T-cell (primary cell): Measurements from ENCODE around the gene MGLL.

GRCh38 chr3:125632997-125633604, 37.8 kb upstream of the OSBPL11 start:
- PRO-cap, 7 experiments, result no peak in any of the 7 experiments

GRCh38 chr3:126081521-126081865, 2.4 kb downstream of the SLC41A3 start:
- PRO-cap, 7 experiments, result no peak in any of the 7 experiments

GRCh38 chr3:126129989-126130400, 46.1 kb upstream of the SLC41A3 start:
- PRO-cap, 7 experiments, result no peak in any of the 7 experiments

DNA sequence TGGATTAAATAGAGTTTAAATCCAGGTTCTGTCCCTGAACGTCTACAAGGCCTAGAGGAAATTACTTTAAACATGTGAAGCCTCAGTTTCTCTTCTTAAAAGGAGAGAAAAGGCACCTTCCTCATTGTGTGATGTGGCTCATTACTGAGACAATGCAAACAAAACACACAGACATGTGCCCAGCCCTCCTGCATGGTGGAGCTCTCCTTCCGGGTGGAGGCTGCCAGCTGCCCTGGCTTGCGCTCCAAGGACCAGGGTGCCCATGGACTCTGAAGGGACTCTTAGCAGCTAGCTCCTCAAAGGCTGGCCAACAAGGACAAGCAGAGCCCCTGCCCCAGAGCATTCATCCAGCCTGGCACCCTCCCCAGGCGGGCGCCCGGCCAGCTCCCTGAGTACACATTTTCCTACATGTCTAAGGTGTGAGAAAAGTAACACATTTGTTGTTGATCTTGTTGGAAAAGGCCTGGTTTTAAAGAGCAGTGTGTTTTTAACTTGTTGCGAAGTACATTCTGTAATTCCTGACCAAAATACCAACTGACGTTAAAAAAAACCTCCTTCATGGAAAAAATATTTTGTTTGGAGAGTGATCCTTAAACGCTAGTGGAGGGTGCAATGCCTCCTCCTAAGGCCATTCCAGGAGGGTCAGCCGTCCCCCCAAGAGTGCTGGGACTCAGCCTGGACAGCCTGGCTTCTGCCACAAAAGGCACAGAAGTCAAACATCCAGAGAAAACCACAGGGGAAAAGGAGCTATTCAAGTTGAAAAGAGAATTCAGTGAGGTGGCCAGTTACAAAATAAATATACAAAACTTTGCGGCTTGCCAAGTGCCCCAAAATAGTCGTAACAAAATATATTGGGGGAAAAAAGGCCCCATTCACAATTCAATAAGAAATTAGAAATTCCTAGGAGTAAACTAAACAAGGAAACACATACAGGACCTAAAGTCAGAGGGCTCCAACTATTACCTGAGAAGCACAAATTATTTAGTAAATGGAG, 86.9 kb downstream of the KLF15 start:
- PRO-cap, 7 experiments, result no peak in any of the 7 experiments

GRCh38 chr3:126287124-126288371, 69.7 kb downstream of the KLF15 start:
- PRO-cap, 7 experiments, result no peak in any of the 7 experiments

DNA sequence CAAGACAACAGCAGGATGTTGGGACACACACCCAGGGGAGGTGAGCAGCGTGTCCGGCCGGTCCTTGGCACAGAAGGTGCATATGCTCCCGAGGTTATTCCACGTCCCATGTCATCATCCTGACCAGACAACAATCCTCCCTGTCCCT, 16.1 kb downstream of the KLF15 start:
- PRO-cap, 7 experiments, result no peak in any of the 7 experiments

- PRO-cap, 7 experiments, result no peak in any of the 7 experiments
Observed at GRCh38 chr3:126462166-126462569, 13.5 kb downstream of the ZXDC start.

GRCh38 chr3:126476127-126476884, 615 bp upstream of the ZXDC start:
- PRO-cap, 7 experiments, result peak in 3 of 7 experiments; most common plus-strand start chr3:126476276 (in 1); most common minus-strand start chr3:126476690 (in 2)

- PRO-cap, 7 experiments, result no peak in any of the 7 experiments
Observed at GRCh38 chr3:126540976-126541237, 17.0 kb downstream of the CHST13 start.

DNA sequence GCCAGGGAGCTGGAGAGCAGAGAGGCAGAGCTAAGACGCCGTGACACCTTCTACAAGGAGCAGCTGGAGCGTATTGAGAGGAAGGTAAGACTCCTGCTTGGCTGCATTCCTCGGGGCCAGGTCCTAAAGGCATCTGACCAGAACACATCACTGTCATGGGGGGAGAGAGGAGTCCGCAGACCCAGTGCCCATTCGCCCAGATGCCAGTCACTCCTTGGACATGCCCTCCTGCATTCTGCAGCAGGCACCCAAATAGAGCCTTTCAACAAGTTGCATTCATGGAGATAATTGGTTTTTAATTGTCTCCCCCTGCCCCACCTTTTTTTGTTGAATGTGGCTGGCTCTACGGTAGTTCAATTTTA, 130.3 kb upstream of the PLXNA1 start:
- PRO-cap, 7 experiments, result no peak in any of the 7 experiments

GRCh38 chr3:127044934-127045546, 62.1 kb downstream of the PLXNA1 start:
- PRO-cap, 7 experiments, result no peak in any of the 7 experiments

DNA sequence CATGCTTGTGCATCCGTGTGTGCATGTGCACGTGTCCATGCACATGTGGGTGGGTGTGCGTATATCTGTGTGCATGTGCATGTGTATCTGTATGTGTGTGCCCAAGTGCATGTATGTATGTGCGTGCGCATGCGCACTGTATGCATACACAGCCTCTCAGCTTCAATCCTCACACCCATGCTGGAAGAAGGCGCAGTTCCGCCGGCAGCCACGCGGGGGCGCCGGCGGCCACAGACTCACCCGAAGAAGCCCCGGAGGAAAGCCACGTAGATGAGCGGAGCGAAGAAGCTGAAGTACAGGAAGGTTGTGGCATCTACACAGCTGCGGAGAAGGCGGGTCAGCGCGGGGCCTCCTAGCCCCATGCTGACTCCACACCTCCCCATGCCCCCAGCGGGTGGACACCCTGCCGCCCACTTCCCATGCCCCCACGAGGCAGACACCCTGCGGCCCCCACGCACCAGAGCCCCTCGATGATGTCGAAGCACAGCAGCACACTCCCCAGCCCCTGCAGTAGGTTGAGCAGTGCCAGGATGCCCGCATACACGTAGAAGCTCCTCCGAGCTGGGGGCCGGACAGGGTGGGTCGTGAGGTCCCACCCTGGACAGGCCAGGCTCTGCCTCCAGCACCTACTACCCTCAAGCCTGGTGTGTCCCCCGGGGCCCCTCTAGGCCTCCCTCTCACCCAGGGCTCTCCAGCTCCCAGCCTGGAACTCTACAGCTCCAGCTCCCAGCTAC, 15.4 kb downstream of the TPRA1 start:
- PRO-cap, 7 experiments, result no peak in any of the 7 experiments

DNA sequence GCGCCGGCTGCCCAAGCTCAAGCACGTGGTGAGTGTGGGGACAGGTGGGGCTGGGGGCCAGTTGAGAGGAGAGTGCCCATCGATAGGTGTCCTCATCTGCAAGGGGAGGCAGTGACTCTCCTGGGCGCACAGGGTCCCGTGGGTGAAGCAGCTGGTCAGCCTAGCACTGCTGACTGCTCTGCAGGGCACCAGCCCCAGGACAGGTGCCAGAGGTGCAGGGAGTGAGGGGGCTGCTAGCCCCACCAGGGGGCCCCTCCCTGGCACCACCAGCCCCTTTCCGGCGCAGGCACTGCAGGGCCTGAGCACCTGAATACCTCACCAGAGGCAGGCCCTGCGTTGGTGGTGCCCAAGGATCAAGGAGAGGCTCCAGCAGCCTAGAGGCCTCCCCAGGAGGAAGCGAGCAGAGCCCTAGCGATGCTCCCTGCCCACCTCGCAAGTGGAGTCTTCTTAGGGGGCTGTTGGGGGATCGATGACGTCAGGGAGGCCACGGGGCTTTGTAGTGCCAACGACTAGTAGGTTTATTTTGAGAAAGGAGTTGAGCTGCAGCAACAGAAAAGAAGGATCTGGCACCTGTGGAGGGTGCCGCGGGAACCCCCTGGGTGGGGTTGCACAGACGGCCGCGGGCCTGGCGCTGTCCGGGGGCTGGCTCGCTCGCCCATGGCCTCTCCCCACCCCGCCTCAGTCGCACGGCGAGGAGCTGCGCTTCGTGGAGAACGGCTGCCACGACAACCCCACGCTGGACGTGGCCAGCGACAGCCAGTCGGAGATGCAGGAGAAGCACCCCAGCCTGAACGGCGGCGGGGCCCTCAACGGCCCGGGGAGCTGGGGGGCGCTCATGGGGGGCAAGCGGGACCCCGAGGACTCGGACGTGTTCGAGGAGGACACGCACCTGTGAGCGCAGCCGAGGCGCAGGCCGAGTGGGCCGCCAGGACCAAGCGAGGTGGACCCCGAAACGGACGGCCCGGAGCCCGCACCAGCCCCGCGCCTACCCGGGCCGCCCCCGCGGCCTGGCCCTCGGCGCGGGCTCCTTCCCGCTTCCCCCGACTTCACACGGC, 839 bp upstream of the ABTB1 start:
- PRO-cap, 7 experiments, result peak in 7 of 7 experiments; most common plus-strand start position 321 of the sequence (in 7); most common minus-strand start position 279 of the sequence (in 1)

DNA sequence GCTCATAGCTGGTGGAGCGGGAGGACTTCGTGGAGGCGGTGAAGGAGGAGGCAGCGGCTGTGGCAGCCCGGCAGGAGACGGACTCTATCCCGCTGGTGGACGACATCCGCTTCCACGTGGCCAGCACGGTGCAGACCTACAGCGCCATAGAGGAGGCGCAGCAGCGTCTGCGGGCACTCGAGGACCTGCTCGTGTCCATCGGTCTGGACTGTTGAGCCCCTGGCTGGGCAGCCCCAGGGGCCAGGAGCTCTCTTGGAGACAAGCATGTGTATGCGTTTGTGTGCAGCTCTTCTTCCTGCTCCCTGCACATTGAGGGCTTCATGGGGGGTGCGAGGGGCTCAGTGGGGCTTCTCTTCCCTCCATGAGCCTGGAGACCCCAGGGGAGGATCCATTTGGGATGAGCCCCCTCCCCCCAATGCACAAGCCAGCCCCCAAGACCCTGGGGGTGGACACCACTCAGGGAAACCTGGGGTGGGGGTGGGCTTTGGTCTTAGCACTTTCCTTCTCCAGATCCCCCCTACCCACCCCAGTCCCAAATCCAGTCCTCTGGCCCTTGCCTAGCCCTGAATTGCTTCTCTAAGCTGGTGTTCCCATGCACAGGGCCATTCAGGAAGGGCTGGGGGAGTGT, 7.6 kb downstream of the ABTB1 start:
- PRO-cap, 7 experiments, result no peak in any of the 7 experiments

DNA sequence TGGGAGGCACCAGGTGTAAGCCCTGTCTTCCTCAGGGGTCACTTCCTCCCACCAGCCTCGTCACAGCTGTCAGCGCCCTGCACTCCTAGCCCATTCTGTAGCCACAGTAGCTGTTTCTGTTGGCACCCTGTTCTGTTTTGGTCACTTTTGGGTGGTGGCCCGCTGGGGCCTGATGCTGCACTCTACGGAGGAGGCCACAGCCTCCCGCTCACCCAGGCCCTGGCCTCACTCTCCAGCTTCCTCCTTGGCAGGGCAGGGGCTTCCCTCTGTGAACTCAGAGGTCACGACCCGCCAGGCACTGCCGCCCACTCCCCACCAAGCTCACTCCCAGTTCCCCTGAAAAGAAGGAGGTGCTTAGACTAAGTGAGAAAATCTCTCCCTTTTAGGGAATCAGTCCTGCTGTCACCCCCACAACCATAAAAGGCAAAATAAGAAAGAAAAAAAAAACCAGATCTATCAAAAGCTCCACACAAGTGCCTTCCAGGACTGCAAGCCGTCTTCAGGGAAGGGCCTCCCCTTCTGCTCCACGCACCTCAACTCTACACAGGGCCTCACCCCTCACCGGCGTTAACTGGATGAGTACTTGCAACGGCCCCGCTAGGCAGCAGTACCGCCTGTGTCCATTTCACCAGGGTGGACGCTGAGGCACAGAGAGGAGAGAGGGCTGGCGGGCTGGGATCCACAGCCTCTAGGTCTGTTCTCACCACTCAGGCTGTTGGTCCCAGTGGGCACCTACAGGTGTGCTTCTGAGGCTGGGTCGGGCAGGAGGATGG, 68.2 kb downstream of the MGLL start:
- PRO-cap, 7 experiments, result no peak in any of the 7 experiments

GRCh38 chr3:127757890-127758506, 64.3 kb downstream of the MGLL start:
- PRO-cap, 7 experiments, result no peak in any of the 7 experiments

- PRO-cap, 7 experiments, result no peak in any of the 7 experiments
Observed at GRCh38 chr3:127791044-127791455, 31.3 kb downstream of the MGLL start.

GRCh38 chr3:127822094-127823294, at the start of gene MGLL:
TSS of gene MGLL (minus strand) at chr3:127822515.
- PRO-cap, 7 experiments, result no peak in any of the 7 experiments

DNA sequence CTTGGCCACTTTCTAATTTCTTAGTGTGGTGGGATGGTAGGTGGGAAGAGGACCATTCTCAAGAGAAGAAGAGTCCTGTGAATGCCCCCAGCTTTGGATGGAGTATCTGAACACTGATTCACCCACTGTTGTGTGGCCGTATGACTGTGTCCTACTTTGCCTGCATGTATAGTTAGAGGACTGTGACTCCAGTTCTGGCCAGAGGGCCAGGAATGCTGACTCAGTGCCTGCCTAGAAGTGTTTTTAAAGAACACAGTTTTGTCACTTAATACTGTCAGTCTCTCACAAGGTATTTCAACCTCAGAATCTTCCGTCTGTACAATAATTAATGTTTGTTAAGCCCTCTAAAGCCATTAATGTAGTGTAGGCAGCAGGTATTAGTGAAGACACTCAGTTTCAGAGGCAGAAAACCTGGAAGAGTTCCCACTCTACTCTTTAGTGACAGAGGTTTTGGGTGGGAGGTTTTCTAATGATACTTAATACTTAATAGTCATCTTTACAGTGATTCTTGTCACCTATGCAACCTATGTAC, 2.2 kb downstream of the SEC61A1 start:
- PRO-cap, 7 experiments, result no peak in any of the 7 experiments

DNA sequence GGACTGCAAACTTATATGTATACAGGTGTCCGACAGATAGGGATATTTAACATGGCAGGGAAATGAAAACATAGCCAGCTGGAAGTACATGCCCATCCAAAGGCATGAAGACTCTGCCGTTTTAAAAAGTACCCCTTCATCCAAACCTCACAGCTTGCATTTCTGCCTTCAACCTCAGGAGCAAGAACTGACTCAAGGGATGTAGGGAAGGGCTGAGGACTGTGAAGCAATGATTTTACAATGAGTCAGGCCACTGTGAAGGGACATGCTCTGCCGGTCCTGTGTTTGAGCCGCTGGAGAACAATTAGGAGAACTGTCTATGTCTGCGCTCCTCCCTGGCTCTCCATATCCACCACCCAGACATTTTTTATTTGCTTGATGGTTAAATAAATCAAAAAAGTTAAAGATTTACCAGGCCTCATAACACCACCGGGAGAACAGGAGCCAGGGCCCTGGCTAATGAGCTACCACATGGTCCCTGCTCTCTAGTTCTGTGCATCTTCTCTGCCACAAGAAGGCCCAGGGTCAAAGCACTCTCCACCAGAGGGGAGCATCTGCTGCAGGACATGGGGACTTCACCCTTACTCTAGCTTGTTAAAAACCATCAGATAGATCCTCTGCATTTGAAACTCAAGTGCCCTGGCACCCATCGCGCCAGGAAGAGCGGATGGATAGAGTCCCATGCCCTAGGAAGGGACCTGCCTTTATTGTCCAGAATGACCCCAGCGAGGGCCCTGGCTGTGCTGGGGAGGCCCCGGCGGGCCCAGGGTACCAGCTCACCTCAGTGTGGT, 29.7 kb downstream of the SEC61A1 start:
- PRO-cap, 7 experiments, result no peak in any of the 7 experiments